Left ventricle myocardium (tissue), 1 donor: ENCODE data around the gene GTF2A1.

DNA sequence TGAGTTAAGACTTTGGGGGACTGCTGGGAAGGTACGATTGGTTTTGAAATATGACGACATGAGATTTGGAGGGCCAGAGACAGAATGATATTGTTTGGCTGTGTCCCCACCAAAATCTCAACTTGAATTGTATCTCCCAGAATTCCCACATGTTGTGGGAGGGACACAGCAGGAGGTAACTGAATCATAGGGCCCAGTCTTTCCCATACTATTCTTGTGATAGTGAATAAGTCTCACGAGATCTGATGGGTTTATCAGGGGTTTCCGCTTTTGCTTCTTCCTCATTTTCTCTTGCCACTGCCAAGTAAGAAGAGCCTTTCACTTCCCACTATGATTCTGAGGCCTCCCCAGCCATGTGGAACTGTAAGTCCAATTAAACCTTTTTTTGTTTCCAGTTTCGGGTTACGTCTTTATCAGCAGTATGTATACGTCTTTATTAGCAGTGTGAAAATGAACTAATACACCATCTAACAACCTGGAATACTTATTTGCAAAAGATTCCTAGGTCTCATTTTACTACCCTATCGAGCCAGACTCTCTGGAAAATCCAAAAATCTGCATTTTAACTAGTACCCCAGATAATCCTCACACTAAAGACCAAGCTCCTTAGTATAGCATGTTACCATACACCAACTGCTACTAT, 11.6 kb downstream of the GTF2A1 start:
- PRO-cap = no peak

- PRO-cap = no peak
Measured at GRCh38 chr14:81219729-81219993, 1.1 kb downstream of the GTF2A1 start.

GRCh38 chr14:81219994-81221011, at the start of gene GTF2A1:
Gene GTF2A1, minus strand, starts transcription at chr14:81220959.
- PRO-cap = bidirectional peak, plus-strand start at chr14:81220337, minus-strand start at chr14:81220263; bidirectional peak, plus-strand start at chr14:81221101, minus-strand start at chr14:81220875

- PRO-cap = no peak
Measured at GRCh38 chr14:81221831-81222520, 1.2 kb upstream of the GTF2A1 start.

DNA sequence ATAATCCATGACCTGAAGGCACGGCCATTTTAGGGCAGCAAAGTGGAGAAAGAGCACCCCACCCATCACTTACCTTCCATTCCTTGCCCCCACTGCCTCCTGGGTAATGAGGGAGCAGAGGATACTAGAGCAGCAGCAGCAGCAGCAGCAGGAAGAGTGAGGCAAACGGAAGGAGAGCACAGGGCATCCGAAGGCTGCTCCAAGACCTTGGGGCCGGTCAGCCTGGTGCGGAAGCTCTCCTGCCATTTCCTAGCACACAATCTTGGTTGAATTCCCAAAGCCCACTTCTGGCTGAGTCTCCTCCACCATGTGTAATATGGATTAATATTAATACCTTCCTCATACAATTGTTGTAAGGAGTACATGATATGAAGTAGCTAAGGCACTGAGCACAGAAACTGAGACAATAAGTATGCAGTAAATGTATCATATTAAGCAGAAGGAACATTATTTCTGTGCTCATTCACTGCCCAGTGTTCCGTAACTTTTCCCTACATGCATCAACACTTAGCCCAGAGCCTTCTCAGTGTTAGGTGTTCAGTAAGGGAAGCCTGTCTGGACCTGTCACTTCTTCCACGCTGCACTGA, 6.8 kb downstream of the STON2 start:
- PRO-cap = no peak

GRCh38 chr14:81470953-81471558, 62.6 kb downstream of the SEL1L start:
- PRO-cap = no peak

- PRO-cap = no peak
Measured at GRCh38 chr14:82642249-82642922, 1108.7 kb upstream of the SEL1L start.

DNA sequence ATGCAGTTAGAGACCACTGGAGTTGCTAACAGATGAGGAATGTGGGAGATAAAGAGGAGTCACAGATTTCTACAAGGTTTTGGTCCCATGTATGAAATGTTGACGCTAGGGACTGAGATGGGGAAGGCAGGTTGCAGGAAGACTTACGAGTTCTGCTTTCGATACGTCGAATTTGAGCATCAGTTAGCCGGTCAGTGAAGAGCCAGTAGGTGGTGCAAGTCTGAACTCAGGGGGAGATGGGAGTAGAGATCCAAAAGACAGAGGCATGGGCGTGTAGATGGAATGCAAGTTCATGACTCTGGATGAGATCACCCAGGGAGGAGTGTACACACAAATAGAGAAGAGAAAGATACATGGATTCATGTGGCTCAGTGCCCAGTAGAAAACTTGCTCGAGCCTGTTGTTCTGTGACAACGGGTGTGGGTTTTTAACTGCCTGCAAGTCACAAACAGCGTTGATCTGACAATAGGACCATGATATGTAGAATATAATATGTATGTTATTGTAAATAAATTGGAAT, 114.7 kb upstream of the FLRT2 start:
- PRO-cap = no peak

- PRO-cap = no peak
Measured at GRCh38 chr14:85536236-85537232, 6.6 kb downstream of the FLRT2 start.

- PRO-cap = no peak
Measured at GRCh38 chr14:88045627-88046215, 40.8 kb downstream of the GPR65 start.

DNA sequence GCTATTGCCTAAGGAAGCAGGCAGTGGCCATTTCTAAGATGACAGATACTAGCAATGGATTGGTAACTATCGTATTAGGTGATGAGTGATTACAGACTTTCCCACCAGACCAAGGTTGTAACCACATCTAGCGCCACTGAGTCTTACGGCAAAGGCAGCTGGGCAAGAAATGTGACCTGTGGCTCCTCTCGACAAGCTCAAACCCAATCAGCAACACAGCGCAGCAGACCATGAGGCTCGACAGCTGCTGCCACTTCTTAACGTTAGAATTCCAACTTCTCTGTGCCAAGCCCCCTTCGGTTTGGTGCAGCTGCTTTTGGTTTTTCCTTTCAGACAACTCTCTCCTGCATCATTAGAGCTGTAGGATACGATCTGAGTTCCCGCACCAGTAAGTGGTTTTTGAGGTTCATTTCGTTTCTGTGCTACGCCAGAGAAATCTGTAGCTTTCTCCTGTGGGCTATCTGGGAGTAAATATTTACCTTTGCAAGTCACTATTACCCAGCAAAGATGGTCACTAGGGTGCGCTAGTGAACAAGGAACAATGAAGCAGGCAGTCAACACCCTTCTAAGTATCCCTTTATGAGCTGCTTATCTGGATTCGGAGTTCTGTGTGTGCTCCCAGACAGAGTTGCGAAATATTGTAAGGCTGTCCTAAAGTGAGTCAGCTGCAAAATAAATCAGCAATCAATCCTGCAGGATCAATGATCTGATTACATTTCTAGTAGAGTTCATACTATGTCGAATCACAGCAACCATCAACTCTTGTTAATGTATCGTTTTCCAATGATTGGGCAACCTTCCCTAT, 133.9 kb downstream of the KCNK10 start:
- PRO-cap = no peak

DNA sequence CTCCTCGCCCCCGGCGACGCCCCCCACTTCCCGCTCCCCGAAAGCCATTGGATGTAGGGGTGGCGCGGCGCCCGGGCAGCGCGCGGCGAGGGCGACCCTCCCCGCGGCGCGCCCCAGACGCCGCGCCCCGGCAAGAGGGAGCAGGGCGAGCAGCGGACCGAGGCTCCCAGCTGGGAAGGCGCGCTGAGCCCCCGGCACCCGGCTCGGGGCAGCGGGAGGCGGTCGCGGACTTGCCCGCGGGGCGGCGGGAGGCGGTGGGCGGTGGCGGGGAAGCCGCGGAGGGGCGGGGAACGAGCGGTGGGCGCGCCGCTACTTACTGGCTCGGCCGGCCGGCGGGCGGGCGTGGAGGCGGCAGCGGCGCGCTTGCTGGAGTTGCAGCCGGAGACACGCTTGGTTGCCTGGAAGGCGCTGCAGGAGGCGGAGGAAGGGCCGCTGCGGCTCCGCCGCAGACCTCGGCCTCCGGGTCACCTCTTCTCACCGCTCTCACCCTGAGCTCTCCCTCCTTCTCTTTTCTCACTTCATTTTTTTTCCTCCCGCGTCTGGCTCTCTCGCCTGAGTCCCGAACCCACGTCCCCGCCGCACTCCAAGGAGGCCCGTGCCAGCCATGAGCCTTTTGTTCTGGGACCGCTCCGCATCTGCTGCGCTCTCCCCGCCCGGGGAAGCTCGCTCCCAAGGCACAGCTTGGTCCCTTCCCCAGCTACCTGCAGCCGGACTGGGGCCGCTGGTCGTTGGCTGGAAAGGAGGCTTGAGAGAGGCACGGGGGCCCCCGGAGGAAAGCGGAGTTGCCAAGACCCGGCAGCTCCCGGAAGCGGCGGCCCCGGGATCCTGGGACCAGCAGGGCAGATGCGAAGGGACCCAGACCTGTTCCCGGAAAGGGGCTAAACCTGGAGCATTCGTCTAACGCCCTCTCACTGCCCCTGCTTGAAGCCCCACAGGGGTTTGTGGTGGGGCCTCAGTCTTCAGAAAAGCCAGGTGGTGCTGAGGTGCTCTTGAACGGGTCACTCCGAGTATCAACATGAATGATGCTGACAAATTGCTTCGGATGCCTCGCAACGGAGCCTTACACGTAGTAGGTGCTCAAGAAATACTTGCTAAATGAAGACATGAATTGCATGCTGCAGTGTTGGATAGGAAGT, 629 bp upstream of the KCNK10 start:
- PRO-cap = no peak

GRCh38 chr14:88550666-88550922, 4.2 kb downstream of the PTPN21 start:
- PRO-cap = no peak

- PRO-cap = no peak
Measured at GRCh38 chr14:89041111-89041799, 216.8 kb downstream of the TTC8 start.

DNA sequence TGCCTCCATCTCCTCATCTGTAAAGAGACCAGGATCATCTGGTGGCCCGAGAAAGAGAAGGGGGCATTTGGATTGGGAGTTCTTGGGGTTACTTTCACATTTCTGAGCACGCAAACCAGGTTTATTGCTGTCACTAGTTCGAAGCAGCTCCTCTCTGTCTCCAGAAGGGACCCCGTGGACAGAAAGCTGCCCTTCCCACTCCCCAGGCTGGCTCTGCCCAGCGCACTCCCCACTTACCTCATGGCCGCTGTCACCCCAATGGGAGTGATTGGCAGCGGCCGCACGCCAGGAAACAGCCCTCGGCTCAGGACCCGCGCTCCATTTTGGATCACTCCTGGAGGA, 236.6 kb downstream of the FOXN3 start:
- PRO-cap = no peak

DNA sequence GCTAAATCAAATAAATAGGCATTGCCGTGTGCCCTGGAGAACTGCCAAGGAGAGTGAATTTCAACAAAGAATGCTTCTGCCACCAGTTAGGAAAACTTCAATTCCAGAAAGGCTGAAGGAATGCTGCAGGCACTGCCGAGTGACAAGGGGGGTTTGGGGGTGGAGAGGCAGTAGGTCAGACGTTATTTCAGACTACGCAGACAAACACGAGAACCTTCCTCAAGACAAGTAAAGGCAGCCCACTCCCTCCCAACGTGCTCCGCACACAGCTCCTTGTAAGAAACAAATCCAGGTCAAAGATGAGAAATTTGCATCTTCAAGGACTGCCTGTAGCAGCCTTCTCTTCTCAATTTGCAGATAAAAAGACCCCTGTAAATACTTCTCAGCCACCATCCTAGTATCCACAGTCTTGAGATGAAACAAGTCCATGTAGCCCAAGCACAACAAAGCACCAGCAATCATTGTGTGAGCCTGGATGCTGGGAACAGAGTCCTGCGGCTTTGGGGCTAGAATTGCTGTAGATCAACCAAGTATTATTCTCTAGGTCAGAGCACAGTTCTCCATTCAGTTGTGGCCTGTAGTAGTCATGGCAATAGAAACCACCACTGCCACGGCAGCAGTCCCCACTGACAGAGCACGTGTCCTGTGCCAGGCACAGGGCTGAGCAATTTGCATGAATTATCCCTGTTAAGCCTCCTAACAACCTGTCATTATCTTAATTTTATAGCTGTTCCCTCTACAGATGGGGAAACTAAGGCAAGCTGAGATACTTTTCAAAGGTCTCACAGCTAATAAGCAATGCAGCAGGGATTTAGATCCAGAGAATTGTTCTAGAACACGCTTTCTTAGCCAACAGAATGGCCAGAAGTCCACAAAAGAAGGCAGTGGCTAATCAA, 43.1 kb downstream of the EFCAB11 start:
- PRO-cap = no peak

GRCh38 chr14:90274438-90274773, 18.1 kb downstream of the PSMC1 start:
- PRO-cap = no peak

DNA sequence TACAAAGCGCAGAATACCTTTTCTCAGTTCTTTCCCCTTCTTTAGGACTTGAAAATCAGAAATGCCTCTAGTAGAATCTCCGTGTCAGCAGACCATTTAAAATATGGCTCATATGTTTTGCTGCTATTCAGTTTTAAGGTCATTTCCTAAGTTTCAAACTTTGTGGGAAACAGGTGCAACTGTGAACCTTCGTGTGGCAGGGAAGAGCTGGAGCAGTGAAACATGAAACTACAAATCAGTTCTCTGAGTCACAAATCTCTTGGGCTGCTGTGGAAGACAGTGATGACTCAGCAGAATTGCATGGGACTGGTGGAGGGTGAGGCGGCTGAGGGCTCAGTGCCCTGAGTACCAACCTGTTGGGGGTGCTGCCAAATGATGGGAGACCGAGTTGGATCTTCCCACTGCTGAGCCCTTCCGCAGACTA, 8.5 kb upstream of the CALM1 start:
- PRO-cap = no peak

GRCh38 chr14:90406183-90407302, 9.7 kb downstream of the CALM1 start:
- PRO-cap = no peak

GRCh38 chr14:90788000-90788494, 28.2 kb downstream of the TTC7B start:
- PRO-cap = no peak